Measurements from ENCODE around the gene TMEM168.

DNA sequence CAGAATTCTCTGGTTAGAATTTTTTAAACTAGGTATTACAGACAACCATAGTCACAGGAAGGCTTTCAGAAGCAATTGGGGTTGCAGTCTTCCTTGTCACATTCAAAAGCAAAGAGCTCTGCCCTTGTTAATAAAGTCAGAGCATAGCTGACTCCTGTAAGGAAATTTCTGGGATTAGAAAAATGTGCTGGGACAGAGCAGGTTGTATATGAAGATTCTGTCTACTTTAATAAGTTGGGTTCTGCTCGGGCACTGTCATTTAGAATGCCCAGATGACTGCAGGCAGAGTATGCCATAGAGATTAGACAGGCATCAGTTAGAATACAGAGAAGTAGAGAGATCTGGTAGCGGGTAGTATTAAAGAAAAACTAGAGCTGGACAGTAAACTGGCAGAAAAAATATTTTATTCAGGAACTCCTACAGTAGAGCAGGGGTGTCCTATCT is 17.3 kb downstream of the ZNF277 start:
- PRO-cap = no peak
- RAMPAGE, long total RNA, 5 experiments = start-site peak on the plus strand in 1 of 5 experiments, centred at positions 84 to 426 of the sequence, 6 to 10 reads per replicate
- RRBS = no CpG with 5 or more reads among the region's 2 CpGs

- PRO-cap = no peak
- RAMPAGE, long total RNA, 5 experiments = no peak in any of the 5 experiments
- RRBS = no CpG with 5 or more reads among the region's 4 CpGs
Observed at GRCh38 chr7:112484507-112485136, 3.8 kb downstream of the LSMEM1 start.

- PRO-cap = bidirectional peak, plus-strand start at chr7:112790485, minus-strand start at chr7:112790390
- RAMPAGE, long total RNA, 5 experiments = start-site peak on the minus strand in 5 of 5 experiments, at chr7:112790357-112790418 at its widest, 43 to 434 reads per replicate
- RRBS = 1% methylated on average over 16 of the region's 53 CpGs
Observed at GRCh38 chr7:112790229-112791060, at the start of gene TMEM168. Gene TMEM168 (minus strand): TSS chr7:112790393.

- PRO-cap = no peak
- RAMPAGE, long total RNA, 5 experiments = no peak in any of the 5 experiments
- RRBS = no CpG with 5 or more reads among the region's 10 CpGs
Observed at GRCh38 chr7:113087031-113087592, 485 bp upstream of the GPR85 start.

- PRO-cap = no peak
- RAMPAGE, long total RNA, 5 experiments = no peak in any of the 5 experiments
- RRBS = no CpG with 5 or more reads among the region's 6 CpGs
Observed at GRCh38 chr7:114088072-114088699, 169.4 kb upstream of the PPP1R3A start.

DNA sequence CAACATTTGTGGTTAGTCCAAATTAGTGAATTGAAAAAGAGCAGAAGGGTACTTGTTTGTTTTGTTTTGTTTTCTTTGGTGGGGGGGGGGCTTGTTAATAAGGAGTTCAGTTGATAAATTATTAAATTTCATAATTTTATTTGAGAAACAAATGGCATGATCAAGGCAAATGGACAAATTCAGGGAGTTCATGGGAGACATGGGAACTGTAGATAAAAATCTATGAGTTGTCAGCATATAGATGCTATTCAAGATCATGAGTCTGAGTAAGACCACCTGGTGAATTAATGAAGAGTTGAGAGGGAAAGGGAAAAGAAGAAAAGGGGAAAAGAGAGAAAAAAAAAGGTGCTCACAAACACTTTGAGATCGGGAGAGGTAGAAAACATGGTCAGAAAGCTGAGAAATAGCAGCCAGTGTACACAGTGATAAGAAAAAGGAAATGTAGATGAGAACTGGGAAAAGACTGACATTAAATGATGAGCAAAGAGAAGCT is 95.0 kb downstream of the FOXP2 start:
- PRO-cap = no peak
- RAMPAGE, long total RNA, 5 experiments = no peak in any of the 5 experiments
- RRBS = no CpG with 5 or more reads among the region's 1 CpG

DNA sequence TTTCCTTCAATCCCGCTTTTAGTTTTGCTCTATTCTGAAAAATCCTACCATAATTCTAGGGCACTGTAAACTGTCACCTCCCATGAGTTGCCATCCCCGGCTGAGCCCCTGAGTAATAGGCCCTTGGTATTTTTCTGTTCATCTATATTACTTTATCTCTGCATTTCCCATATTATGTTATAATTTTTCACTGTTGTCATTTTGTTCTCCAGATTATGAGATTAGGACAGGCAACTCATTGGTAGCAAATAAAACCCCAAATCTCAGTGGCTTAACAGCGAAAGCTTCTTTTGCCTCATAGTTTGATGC is 184.5 kb upstream of the MDFIC start:
- PRO-cap = no peak
- RAMPAGE, long total RNA, 5 experiments = no peak in any of the 5 experiments
- RRBS = no CpG with 5 or more reads among the region's 3 CpGs

GRCh38 chr7:114961232-114961929 is 39.5 kb downstream of the MDFIC start:
- PRO-cap = no peak
- RAMPAGE, long total RNA, 5 experiments = start-site peak on the plus strand in 1 of 5 experiments, at chr7:114961436-114961570 at its widest, 6 reads per replicate
- RRBS = no CpG with 5 or more reads among the region's 2 CpGs

GRCh38 chr7:116097288-116097833 is 66.8 kb upstream of the TFEC start:
- PRO-cap = no peak
- RAMPAGE, long total RNA, 5 experiments = no peak in any of the 5 experiments
- RRBS = no CpG with 5 or more reads among the region's 4 CpGs

DNA sequence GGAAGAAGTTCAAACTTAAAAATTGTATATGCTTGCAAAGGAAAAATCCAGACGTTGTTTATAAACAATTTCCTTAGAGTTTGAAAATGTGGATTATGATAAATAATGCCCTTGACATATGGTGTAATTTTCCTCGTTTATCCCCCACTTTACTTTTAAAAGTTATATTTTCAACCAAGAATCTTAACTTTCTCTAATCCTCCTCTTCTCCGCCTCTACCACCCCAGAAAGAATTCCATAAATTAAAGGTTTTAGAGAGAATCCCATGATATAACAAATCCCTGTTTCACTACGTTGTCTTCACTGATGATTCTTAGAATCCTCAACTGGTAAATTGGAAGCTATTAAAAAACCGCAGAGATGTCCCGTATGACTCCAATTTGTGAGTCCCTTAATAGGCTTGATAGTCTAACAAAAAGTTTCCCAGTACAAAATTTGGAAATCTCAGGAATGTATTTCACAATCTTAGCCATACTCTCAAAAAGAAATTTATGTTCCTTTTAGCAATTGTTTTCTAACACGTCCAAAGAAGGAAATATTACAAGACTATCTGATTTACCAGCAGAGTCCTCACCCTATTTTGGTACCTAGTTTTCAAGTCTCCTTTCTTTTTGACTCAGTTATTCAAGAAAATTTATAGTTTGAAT is 2.4 kb downstream of the TES start:
- PRO-cap = bidirectional peak, plus-strand start at position 543 of the sequence, minus-strand start at position 382 of the sequence
- RAMPAGE, long total RNA, 5 experiments = no peak in any of the 5 experiments
- RRBS = no CpG with 5 or more reads among the region's 7 CpGs

DNA sequence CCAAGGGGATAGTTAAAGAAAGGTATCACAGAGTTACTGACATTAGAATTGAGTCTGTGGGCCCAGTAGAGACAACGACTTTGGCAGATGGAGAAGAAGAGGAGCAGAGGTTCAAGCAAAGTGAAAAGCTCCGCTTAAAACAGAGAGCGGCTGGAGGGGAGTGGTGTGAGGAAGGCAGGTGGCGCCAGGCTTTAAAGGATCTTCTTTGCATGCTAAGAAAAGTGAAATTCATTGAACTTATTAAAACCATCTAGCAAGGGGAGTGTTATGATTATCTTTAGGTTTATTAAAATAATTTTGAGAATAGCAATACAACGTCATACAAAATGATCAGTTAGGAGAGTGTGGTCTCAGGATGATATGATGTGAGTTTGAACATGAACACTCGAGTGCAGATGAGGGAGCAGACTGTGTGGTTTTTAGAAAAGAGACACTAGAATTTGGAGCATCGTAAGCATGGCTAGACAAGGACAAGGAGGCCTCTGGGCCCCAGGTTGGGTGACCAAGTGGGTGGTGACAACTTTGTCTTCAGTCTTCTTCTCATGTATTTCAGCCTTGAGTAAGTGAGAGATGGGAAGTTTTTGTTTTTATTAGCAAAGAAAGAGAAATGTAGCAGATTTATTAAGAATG is 16.1 kb downstream of the TES start:
- PRO-cap = no peak
- RAMPAGE, long total RNA, 5 experiments = no peak in any of the 5 experiments
- RRBS = no CpG with 5 or more reads among the region's 7 CpGs

DNA sequence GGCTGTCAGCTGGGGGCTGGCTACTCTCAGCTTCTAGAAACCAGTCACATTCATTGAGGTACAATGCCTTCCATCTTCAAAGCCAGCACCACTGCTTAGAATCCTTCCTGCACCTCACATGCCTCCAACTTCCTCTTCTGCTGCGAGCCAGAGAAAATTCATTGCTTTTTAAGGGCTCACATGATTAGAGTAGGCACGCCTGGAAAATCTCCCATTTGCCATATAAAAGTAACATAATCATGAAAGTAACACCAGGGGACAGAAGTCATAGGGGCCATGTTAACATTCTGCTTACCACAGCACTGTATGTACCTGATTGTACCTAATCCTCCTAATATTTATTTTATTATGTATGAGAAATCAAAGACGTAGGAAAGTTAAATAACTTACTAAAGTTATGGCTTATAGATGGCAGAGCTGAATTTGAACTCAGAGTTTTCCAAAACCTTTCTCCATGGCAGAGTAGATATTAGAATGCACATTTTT is 28.8 kb downstream of the TES start:
- PRO-cap = no peak
- RAMPAGE, long total RNA, 5 experiments = no peak in any of the 5 experiments
- RRBS = no CpG with 5 or more reads among the region's 3 CpGs

GRCh38 chr7:116356272-116356693 is 143.3 kb upstream of the CAV2 start:
- PRO-cap = no peak
- RAMPAGE, long total RNA, 5 experiments = no peak in any of the 5 experiments
- RRBS = no CpG with 5 or more reads among the region's 2 CpGs

DNA sequence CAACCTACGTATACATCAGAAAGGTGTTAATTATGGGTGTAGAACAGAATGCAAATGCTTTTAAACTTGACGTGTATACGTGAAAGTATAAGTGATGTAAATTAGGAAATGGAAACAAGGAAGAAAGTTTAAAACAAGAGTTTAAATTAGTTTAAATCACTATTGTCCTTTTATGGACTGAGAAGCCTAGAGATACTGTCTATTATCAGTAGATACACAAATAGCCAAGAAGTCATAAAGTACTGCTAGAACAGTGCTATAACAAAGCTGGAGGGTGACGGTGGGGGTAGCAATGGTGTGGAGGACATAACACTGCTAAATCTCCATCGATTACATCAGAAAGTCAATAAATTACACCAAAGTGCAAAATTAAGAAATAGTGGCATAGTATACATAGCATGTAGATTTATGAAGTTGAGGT is 50.1 kb upstream of the CAV2 start:
- PRO-cap = no peak
- RAMPAGE, long total RNA, 5 experiments = no peak in any of the 5 experiments
- RRBS = no CpG with 5 or more reads among the region's 5 CpGs

GRCh38 chr7:116503748-116504240 is 4.3 kb downstream of the CAV2 start:
- PRO-cap = no peak
- RAMPAGE, long total RNA, 5 experiments = no peak in any of the 5 experiments
- RRBS = no CpG with 5 or more reads among the region's 4 CpGs

GRCh38 chr7:116526972-116527268 is 2.1 kb downstream of the CAV1 start:
- PRO-cap = no peak
- RAMPAGE, long total RNA, 5 experiments = no peak in any of the 5 experiments
- RRBS = no CpG with 5 or more reads among the region's 5 CpGs

DNA sequence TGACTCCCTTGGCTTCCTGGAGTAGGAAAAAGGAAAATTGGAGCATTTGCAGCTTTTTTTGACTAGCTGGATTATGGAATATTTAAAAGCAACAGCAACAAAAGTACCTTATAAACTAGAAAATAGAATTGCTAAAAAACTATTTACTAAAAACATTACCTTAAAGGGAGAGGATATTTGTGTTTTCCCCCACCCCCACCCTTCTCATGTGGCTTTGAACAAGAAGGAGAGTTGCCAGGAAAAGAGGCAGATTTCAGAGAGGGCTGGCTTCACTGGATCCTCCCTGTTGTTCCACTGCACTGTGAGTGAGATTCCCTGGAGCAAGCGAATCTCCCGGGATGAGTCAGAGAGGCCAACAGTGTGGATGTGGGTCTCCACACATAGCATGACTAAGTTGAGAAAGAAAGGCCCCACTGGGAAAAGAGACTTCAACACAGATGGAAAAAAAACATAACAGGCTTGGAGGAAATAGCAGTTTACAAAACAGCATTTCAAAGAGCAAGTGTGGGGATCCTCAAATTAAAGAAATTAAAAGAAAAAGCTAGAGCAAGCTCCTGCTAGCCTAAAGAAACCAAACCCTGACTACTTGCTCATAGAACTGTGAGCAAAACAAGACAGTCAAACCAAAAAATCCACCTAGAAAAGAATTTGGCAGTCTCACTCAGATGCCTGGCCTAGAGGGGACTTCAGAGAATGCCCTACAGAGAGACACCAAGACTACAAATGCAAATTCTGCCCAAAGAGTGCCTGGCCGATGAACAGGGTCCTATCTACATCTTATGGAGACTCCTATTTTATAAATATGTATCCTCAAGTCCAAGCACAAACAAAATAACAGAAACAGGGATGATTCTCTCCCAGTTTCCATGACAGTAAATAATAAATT is 3.3 kb downstream of the CAV1 start:
- PRO-cap = unidirectional peak, plus-strand start at position 249 of the sequence; bidirectional peak, plus-strand start at position 327 of the sequence, minus-strand start at position 296 of the sequence
- RAMPAGE, long total RNA, 5 experiments = no peak in any of the 5 experiments
- RRBS = no CpG with 5 or more reads among the region's 3 CpGs

DNA sequence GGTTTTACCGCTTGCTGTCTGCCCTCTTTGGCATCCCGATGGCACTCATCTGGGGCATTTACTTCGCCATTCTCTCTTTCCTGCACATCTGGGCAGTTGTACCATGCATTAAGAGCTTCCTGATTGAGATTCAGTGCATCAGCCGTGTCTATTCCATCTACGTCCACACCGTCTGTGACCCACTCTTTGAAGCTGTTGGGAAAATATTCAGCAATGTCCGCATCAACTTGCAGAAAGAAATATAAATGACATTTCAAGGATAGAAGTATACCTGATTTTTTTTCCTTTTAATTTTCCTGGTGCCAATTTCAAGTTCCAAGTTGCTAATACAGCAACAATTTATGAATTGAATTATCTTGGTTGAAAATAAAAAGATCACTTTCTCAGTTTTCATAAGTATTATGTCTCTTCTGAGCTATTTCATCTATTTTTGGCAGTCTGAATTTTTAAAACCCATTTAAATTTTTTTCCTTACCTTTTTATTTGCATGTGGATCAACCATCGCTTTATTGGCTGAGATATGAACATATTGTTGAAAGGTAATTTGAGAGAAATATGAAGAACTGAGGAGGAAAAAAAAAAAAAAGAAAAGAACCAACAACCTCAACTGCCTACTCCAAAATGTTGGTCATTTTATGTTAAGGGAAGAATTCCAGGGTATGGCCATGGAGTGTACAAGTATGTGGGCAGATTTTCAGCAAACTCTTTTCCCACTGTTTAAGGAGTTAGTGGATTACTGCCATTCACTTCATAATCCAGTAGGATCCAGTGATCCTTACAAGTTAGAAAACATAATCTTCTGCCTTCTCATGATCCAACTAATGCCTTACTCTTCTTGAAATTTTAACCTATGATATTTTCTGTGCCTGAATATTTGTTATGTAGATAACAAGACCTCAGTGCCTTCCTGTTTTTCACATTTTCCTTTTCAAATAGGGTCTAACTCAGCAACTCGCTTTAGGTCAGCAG is 34.5 kb downstream of the CAV1 start:
- PRO-cap = no peak
- RAMPAGE, long total RNA, 5 experiments = no peak in any of the 5 experiments
- RRBS = no CpG with 5 or more reads among the region's 9 CpGs

DNA sequence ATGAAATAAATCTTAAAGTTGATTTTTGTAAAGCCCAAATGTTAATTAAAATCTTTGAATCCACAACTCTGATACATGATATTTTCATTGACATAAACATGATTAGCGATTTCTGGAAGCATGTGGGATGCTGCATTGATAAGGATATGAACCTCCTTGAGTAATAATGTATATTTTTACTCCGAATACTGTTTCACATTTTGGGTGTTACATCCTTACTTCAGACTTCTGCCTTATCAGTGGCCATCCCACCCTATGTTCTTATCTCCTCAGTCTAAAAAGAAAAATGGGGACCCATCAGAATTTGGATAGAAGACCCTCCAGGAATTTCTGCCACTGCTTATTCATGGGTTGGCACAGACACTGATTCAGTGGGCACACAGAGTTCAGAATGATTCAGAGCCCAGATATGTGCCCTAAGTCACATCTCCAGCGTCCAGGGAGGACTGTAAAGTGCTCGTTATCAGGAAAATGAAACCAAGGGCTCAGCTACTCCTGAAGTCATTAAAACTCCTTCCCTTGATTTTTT is 34.4 kb downstream of the MET start:
- PRO-cap = no peak
- RAMPAGE, long total RNA, 5 experiments = no peak in any of the 5 experiments
- RRBS = no CpG with 5 or more reads among the region's 4 CpGs

DNA sequence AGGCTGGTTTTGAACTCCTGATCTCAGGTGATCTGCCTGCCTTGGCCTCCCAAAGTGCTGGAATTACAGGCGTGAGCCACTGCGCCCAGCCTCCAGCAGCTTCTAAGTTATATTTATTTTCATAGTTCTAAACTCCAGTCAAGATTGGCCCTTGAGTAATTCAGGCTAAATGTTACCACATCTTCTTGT is 49.1 kb upstream of the CAPZA2 start:
- PRO-cap = no peak
- RAMPAGE, long total RNA, 5 experiments = no peak in any of the 5 experiments
- RRBS = no CpG with 5 or more reads among the region's 2 CpGs

Data from stomach (tissue), 7 donors.